Kidney epithelial cell (primary cell): ENCODE data around the genes PES1 and SFI1.

DNA sequence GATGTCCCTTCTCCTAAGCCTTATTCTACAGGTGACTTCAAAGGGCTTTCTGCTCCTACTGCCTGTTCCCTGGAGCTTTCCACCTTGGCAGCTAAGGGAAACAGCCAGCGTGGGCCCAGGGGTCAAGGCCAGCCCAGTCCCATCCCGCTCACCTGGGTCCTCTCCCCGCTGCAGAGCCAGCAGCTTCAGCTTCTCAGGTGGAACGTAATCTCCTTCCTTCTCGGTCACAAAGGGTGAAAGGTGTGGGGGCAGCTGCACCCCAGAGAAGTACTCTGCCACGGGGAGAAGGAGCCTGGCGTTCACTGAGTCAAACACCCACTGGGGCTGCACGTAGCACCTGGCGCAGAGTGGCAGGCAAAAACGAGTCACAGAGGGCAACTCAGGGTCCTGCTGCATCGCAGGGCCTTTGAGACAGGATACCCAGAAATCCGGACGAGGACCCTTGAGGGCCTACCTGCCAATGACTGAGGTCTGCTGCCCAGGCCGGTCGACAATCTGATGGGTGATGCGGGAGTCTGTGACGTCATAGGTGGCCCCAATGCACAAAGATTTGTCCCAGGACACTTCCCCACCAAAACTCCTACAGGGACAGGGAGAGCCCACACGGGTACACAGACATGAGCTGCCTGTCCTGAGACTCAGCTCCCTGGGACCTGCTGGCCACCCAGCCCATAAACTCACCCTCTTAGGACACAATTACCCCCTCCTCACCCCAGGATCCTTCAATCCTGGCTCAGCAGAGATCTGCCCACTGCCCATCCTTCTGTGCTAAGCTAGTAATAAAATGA is 5.3 kb upstream of the GAL3ST1 start:
- RAMPAGE, long total RNA, result no peak
- RRBS, result 95% methylated on average over 3 of the region's 18 CpGs

GRCh38 chr22:30591644-30592469 is at the start of gene PES1:
PES1 (minus strand) TSS chr22:30591910.
- RAMPAGE, long total RNA, result start-site peak on the minus strand at chr22:30591866-30591894, 856 and 227 reads in 2 replicates
- RRBS, result no CpG with 5 or more reads among the region's 53 CpGs

DNA sequence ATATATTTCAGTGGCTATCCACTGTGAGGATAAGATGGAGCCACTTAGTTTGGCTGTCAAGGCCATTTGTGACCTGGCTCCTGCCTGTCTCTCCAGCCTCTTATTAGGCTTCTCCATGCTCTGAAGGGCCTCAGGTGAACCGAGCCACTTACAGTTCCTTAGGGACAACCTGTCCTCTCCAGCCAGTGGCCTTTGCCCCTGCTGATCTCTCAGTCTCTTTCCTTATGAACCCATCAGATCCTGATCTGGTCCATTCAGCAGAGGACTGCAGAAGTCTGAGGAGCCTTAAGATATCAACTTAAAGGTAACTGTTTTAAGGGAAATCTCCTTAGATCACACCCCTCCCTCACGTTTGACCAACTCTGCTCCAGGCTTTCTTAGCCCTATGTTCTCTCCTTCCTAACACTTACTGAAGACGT is 2.4 kb downstream of the DUSP18 start:
- RAMPAGE, long total RNA, result no peak
- RRBS, result no CpG with 5 or more reads among the region's 3 CpGs

GRCh38 chr22:30836125-30836692 is 132.4 kb downstream of the MORC2 start:
- RAMPAGE, long total RNA, result no peak
- RRBS, result no CpG with 5 or more reads among the region's 6 CpGs

DNA sequence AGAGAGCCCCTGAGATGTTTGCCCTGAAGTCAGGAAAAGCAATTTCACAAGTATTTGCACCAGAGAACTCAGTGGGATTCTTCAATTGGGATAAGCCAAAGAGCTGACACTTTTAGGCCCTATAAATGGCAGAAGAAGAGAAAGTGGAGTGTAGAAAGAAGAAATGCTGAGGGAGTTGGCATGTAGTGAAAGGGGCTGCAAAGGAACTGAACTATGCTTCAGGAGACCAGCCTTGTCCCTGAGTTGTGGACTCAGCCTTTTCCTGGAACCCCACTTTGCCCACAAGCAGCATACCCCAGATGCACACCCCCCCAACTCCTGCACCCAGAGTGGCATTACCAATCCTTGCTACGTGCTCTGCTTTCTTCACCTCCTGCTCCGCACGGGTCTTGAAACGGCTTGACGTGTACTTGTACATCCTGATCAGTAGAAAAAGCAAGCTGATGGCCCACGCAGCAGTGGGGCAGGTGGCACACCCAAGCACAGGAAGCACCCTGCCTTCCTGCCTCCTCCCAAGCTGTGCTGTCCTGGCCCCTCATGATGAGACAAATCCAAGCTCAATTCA is 28.1 kb downstream of the MORC2 start:
- RAMPAGE, long total RNA, result no peak
- RRBS, result no CpG with 5 or more reads among the region's 6 CpGs

GRCh38 chr22:30978065-30979077 is 9.8 kb upstream of the MORC2 start:
- RAMPAGE, long total RNA, result no peak
- RRBS, result no CpG with 5 or more reads among the region's 4 CpGs

DNA sequence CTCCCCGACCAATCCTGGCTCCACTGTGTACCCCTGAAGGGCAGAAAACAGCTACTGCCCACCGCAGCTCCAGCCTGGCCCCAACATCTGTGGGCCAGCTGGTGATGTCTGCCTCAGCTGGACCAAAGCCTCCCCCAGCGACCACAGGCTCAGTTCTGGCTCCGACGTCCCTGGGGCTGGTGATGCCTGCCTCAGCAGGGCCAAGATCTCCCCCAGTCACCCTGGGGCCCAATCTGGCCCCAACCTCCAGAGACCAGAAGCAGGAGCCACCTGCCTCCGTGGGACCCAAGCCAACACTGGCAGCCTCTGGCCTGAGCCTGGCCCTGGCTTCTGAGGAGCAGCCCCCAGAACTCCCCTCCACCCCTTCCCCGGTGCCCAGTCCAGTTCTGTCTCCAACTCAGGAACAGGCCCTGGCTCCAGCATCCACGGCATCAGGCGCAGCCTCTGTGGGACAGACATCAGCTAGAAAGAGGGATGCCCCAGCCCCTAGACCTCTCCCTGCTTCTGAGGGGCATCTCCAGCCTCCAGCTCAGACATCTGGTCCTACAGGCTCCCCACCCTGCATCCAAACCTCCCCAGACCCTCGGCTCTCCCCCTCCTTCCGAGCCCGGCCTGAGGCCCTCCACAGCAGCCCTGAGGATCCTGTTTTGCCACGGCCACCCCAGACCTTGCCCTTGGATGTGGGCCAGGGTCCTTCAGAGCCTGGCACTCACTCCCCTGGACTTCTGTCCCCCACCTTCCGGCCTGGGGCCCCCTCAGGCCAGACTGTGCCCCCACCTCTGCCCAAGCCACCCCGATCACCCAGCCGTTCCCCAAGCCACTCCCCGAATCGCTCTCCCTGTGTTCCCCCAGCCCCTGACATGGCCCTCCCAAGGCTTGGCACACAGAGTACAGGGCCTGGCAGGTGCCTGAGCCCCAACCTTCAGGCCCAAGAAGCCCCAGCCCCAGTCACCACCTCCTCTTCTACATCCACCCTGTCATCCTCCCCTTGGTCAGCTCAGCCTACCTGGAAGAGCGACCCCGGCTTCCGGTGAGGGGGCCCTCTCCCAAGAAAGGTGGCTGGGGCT is 2.5 kb downstream of the INPP5J start:
- RAMPAGE, long total RNA, result no peak
- RRBS, result no CpG with 5 or more reads among the region's 21 CpGs

- RAMPAGE, long total RNA, result no peak
- RRBS, result 73% methylated on average over 3 of the region's 12 CpGs
These were observed 13.4 kb downstream of the PIK3IP1 start for GRCh38 chr22:31278403-31279728.

DNA sequence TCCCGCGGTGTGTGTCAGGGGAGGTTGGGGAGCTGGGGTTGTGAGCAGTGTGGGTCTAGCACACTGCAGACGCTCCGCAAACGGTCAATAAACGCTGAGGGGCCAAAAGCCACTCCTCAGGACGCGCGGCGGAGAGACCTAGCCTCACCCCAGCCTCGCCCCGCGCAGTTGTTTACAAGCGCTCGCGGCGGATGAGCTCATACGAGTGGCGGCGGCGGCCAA is 1.8 kb downstream of the PIK3IP1 start:
- RAMPAGE, long total RNA, result no peak
- RRBS, result no CpG with 5 or more reads among the region's 21 CpGs

DNA sequence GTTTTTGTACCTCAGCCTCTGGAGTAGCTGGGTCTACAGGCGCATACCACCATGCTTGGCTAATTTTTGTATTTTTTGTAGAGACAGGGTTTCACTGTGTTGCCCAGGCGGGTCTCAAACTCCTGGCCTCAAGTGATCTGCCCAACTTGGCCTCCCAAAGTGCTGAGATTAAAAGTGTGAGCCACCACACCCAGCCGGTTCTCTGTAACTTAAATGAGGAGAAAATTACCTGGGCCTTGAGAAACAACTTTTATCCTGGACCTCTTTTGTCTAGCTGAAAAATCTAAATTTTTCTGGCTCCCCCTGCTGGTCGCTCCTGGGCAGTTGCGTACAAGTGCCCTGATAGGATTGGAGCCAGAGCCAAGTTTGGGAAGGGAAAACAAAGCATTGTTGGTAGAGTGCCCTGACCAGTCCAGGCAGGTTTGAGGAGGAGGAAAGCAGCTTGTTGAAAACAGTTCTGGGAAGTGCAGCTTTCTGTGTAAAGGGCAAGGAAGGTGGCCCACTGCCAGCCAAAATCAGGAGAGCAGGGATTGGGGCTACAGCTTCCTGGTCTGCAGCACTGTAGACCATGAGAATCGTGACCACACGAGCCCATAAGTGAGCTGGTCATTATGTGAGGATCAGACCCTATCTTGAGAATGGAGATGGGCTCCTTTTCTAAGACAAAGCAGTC is 21.0 kb upstream of the PIK3IP1 start:
- RAMPAGE, long total RNA, result no peak
- RRBS, result no CpG with 5 or more reads among the region's 7 CpGs

- RAMPAGE, long total RNA, result no peak
- RRBS, result no CpG with 5 or more reads among the region's 11 CpGs
These were observed 4.6 kb downstream of the PATZ1 start for GRCh38 chr22:31341517-31342025.

GRCh38 chr22:31393986-31394300 is 5.5 kb upstream of the DRG1 start:
- RAMPAGE, long total RNA, result no peak
- RRBS, result no CpG with 5 or more reads among the region's 2 CpGs

- RAMPAGE, long total RNA, result no peak
- RRBS, result no CpG with 5 or more reads among the region's 10 CpGs
These were observed 40.2 kb downstream of the DRG1 start for GRCh38 chr22:31439434-31440145.

DNA sequence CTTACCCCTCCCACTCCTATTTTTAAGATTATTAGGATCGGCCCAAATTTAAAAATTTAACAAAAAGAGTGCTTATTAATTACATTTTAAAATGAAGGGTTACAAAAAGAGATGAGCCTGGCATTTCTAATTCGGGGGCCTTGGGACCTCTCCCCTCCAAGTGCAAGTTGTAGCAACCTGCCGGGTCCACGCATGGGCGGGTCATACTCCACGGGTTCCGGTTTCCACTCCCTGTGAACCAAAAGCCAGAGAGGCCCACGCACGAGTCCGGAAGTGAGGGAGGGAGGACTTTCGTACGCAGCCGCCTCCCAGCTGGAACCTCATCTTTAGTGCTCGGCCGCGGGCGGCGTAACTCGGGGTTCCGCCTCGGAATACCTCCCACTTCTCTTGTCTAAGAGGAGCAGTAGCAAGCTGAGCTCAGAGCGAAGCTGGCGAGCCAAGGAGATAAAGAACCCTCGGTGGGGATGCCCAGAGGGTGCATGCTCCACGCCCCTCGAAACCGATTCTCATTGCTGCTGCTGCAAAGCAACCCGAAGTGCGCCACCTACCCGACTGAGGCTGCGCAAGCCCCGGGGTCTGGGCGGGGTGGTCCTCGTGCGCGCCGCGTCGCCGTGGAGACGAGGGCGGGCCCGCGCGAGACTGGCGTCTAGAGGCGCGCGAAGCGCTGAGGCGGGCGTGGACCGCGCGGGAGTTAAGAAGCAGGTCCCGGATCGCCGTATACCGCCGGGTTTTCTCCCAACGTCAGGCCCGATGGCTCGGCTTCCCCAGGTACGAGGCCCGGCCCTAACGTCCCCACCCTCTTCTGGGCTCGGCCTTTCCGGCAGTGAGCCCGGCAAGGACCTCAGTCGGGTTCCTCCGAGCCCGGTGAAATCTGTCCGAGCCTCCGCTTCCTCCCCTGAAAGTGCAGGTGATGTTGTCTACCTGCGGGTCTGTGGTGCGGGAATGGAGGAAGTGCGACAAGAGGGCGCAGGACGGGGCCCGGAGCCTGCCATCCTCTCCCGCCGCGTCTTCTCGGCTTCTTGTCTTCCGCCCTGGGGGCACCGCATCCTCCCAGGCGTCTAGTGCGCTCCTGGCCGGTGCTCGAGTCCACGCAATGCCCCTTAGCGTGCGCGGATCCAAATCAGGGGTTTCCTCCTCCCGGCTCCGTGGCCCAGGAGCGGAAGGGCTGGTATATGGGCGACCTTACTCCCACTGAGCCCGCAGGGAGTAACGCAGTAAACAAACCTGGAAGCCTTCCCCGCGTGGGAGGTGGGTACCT is at the start of gene SFI1:
Gene SFI1, plus strand, starts transcription at position 667 of the 1,258 bp plus-strand sequence.
- RAMPAGE, long total RNA, result start-site peak on the plus strand centred at position 643 of the sequence, 128 bp wide, 128 and 105 reads in 2 replicates
- RRBS, result 3% methylated on average over 27 of the region's 102 CpGs

DNA sequence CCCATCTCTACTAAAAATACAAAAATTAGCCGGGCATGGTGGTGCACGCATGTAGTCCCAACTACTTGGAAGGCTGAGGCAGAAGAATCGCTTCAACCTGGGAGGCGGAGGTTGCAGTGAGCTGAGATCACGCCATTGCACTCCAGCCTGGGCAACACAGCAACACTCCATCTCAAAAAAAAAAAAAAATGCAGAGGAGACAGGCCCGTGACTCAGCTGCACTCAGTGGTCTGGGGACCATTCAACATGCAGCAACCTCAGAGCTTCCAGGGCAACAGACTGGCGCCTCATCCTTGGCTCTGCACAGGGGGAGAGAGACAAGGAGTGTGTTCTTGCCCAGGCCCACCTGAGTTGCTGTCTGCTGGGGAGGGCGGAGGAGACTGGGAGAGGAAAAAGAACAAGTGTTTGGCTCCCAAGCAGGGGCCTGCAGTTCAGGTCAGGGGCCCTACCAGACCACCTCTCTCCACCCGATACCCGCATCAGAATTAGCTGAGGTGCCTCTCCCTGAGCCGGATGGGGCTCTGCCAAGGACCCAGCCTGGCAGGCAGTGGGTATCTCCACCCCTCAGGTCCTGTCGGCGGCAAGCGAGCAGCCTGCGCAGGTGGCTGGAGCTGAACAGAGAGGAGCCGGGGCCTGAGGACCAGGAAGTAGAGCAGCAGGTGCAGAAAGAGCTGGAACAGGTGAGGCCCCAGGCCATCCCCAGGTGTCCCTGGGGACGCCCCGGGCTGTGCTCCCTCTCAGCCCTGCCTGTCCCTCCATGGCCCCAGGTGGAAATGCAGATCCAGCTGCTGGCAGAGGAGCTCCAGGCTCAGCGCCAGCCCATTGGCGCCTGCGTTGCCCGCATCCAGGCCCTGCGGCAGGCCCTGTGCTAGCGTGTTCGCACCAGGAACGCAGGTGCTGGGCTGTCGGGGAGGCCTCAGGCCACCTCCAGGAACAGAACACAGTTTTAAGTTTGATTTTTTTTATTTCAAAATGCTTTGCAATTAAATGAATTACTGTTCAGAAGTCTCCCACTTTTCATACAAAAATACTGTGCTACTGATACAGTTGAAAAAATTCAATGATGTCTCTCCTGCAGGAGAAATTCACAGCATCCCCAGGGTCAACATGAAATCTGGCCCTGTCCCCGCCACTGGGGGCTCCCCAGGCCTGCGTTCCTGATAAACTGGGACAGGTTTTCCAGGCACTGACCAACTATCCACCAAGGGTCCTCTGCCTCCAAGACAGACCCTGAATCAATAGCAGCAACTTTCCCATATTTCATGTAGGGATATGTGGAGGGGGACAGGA is 44.0 kb downstream of the PISD start:
- RAMPAGE, long total RNA, result no peak
- RRBS, result 68% methylated on average over 3 of the region's 29 CpGs

- RAMPAGE, long total RNA, result no peak
- RRBS, result no CpG with 5 or more reads among the region's 16 CpGs
These were observed 40.5 kb downstream of the PISD start for GRCh38 chr22:31621534-31621909.

DNA sequence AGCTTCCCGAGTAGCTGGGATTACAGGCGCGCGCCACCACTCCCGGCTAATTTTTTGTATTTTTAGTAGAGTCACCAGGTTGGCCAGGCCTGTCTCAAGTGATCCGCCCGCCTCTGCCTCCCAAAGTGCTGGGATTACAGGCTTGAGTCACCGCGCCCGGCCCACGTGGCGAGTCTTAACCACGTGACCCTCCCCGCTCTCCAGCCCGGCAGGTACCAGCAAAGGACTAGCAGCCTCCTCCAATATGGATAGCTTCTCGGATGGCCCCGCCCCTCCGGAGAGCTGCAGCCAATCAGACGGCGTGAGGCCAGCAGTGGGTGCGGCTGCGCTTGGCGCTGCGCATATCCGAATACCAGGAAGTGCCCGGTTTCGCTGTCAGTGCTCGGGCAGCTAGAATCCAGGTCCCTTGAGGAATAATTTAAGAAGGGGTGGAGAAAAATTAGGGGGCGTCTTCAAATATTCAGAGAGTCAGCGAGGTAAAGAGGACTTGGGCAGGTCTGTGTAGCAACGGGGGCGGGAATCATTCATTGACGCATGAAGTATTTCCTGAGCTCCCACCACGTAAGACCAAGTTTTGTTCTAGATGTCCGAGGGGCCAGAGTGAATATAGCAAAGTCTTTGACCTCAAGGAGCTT is 14.7 kb upstream of the PISD start:
- RAMPAGE, long total RNA, result no peak
- RRBS, result 2% methylated on average over 15 of the region's 35 CpGs

GRCh38 chr22:31841433-31841929 is 87.7 kb downstream of the DEPDC5 start:
- RAMPAGE, long total RNA, result no peak
- RRBS, result no CpG with 5 or more reads among the region's 6 CpGs

DNA sequence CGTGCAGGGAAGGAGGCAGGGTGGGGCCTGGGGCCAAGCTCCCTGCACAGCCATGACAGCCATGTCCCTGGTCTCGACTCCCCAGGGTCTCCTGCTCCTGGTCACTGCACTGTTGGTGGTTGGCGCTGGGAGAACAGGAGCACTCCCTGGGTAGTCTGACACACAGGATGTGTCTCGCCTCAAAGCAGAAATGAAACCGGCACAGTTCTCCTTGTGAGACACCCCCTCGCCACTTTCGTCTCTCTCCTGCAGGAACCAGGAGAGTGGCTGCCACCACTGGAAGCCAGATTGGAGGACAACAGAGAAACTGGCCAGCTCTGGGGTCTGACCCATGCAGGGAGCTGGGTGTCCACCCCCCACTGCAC is 27.1 kb upstream of the YWHAH start:
- RAMPAGE, long total RNA, result no peak
- RRBS, result no CpG with 5 or more reads among the region's 7 CpGs

DNA sequence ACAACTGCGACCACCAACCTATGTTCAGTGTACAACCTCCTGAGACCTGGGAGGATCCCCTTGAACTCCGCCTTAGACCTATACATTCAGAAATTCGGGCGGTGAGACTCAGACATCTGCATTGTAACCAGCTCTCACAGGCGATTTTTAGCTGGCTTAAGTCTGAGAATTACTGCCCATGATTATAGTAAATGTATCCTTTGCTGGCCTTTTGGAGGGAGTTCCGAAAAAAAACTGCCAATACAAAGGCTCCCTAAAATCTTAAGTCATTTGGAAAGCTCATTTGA is 1.3 kb downstream of the YWHAH start:
- RAMPAGE, long total RNA, result no peak
- RRBS, result no CpG with 5 or more reads among the region's 6 CpGs